H1 (cell line): ENCODE measurements around a stretch of chr20.

DNA sequence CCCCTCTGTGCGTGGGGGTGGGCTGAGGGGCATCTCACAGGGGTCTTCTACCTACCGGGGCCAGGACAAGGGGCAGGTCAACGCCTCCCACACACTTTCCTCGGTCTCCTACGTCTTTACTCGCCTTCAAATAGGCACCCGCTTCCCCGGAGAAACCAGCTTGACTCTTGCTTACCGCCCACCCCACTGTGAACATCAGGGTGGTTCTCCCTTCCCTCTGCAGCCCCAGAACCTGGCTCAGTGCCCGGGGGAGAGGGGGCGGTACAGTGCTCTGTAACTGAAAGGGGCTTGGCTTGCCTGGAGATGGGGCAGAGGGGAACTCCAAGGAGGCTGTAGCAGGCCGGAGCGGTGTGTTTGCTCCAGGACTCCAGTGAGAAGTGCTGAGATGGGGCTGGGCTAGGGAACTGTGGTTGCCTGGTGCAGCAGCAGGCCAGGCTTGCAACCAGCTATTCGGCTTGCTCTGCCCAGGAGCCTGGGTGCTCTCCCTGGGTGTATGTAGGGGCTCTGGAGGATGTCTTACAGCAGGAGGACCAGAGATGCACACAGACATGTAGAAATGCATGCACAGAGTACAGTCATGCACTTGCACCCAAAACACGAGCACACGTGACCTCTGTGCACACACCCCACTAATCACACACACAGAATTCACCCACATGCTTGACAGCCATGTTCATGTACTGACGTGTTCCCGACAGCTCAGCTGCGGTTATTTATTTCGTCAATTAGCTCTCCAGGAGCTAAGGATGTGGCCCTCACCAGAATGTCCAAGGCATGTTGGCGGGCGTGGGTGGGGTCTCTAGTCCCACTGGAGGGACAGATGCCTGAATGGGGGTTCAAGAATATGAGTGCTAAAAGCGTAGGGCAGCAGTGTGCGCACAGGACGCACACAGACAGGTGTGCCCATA is 611 bp upstream of the SAMD10 start:
- RRBS: 11% methylated on average over 10 of the region's 25 CpGs
CAGE:
- cytosol, long polyA plus RNA: no peak
- long polyA plus RNA: no peak
- nucleus, long polyA plus RNA: start-site peak on the minus strand centred at position 236 of the sequence, 79 bp wide, 32 reads

DNA sequence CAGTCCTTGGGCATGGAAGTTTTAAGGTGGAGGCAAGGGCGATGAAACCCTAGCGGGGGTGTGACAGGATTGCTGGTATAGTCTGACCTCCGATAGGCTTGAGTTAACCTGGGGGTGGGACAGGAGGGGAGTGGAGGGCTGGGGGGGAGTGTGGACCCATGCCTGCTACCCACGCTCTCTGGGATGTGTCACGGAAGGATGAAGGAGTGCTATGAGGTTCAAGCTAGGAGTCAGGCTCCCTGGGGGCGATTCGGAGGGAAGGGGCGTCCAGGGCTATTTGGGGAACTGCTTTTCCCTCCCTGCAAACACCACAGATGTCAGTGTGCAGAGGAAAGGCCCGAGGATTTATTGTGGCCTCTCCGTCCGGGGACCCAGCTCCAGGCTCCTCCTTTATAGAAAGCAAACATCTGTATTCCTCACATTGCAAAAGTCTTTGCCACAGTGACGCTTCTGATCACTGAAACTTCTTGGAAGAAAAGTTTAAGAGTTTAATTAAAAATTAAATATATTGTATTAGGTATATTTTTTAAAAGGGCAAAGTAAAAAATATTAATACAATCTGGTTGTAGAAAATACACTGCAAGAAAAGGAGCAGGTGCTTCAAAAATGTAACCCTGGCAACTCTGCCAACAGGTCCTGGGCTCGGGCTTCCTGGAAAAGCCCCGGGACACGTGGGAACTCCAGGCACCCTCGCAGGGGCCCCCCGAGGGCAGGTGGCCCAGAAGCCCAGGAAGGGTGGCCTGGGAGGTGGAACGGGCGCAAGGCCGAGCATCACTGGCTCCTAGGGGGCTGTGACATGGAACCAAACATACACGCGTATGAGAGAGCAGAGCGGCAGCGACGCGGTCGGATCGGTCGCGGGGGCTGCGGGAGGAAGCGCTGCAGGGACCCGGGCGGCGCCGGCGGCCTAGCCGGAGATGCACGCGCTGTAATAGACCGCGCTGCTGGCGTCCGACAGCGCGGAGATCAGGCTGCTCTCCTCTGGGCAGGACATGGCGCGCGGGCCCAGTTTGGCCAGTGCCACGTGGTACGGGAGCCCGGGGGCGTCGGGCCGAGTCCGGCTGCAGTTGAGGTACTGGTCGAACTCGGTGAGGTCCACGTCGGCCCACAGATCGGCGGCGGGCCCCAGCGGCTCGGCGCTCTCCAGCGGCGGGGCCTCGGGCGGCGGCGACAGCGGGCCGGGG is 1.8 kb downstream of the SOX18 start:
- RRBS: no CpG with 5 or more reads among the region's 74 CpGs
CAGE:
- cytosol, long polyA plus RNA: no peak
- long polyA plus RNA: no peak
- nucleus, long polyA plus RNA: no peak

- RRBS: no CpG with 5 or more reads among the region's 9 CpGs
CAGE:
- cytosol, long polyA plus RNA: no peak
- long polyA plus RNA: no peak
- nucleus, long polyA plus RNA: no peak
These were observed 6.8 kb downstream of the TCEA2 start for GRCh38 chr20:64069750-64070176.

GRCh38 chr20:64071221-64071838 is 8.0 kb downstream of the RGS19 start:
- RRBS: no CpG with 5 or more reads among the region's 24 CpGs
CAGE:
- cytosol, long polyA plus RNA: no peak
- long polyA plus RNA: no peak
- nucleus, long polyA plus RNA: no peak

DNA sequence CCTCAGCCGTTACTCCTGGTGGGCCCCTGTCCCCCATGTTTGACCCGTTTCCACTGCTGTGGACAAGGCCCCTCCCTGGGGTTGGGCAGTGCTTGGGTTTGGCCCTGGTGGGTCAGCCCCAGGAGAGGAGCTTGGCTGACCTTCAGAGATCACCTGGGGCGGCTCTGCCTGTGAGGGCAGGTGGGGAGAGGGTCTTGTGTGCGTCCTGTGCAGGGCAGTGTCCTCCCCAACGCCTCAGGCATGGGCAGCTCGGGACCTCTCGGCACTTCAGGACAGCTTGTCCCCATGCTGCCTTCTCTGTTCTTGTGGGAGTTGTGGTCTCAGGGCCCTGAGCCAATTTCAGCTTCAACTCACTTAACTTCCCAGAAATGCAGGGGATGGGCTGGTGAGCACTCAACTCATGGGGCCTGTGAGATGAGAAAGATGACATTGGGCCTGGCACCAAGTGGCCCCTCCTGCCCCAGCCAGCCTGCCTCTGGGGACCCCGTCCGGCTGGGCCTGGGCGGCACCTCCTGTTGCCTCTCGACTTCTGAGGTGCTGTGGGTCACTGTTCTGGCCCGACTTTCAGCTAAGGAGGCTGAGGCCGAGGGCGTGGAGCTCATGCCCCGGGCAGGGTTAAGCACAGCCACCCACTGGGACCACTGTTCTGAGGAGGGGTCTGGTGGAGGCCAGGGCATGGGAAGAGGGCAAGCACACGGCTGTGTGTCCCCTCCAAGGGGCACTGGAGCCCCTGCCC is 6.8 kb downstream of the RGS19 start:
- RRBS: no CpG with 5 or more reads among the region's 16 CpGs
CAGE:
- cytosol, long polyA plus RNA: no peak
- long polyA plus RNA: no peak
- nucleus, long polyA plus RNA: no peak

DNA sequence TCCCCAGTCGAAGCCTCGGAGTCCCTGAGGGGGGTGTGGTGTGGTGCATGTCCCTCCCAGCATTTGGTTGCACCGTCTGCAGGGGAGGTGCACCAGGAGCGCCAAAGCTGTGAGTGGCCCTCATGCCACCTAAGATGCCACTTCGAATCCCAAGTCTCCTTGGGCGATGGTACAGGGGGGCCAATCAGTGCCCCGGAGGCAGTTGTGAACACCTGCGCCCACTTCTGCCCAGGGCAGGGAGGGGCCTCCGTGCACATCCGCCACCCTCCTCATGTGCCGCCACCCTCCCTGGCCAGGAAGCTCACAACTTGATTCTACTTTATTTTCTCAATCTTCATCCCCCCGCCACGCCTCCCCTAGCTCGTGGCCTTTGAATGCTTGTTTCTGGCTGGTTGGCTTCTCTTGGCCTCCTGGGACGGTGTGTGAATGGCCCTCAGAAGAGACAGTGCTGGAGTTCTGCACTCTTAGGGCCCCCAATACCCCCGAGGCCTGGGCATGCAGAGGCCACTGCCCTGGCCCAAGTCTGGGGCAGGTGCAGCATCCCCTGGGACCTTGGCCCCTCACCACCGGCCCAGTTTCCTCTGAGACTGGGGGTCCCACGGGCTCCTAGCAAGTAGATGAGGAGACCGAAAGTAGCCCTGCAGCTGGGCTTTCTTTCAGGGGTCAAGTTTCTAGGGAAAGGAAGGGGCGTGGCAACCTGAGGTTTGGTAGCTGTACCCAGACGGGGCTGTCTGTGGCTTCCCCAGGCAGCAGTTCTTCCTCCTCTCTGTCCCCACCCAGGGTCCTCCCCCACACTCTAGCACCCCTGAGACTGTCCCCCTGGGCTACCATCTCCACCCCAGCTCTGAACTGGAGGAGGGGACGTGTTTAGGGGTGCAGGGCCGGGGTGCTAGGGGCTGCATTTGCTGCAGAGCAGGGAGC is 1.4 kb downstream of the RGS19 start:
- RRBS: 67% methylated on average over 1 of the region's 23 CpGs
CAGE:
- cytosol, long polyA plus RNA: no peak
- long polyA plus RNA: no peak
- nucleus, long polyA plus RNA: no peak

DNA sequence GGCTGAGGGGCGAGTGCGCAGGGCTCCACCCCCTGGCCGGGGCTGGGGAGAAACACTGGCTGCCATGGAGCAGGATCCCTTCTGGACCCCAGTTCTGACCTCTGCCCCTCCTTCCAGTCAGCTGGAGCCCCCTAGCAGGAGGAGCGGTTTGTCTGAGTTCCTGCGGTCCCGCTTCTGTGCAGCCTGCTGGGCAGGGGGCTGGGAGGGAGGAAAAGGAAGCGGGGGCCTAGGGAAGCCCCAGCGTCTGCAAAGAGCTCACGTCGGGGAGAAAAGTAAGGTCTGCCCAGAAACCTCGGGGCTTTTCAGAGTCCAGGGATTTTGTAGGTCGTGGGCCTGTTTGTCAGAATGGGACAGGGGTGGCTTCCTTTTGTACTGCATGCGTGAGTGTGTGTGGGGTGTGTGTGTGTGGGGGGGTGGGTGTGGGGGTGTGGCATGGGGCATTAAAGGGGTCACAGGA is 1.8 kb downstream of the LKAAEAR1 start:
- RRBS: no CpG with 5 or more reads among the region's 13 CpGs
CAGE:
- cytosol, long polyA plus RNA: no peak
- long polyA plus RNA: no peak
- nucleus, long polyA plus RNA: no peak

GRCh38 chr20:64223507-64223908 is 32.0 kb upstream of the PCMTD2 start:
- RRBS: no CpG with 5 or more reads among the region's 13 CpGs
CAGE:
- cytosol, long polyA plus RNA: no peak
- long polyA plus RNA: no peak
- nucleus, long polyA plus RNA: no peak

GRCh38 chr20:64238132-64238864 is 17.2 kb upstream of the PCMTD2 start:
- RRBS: no CpG with 5 or more reads among the region's 11 CpGs
CAGE:
- cytosol, long polyA plus RNA: no peak
- long polyA plus RNA: no peak
- nucleus, long polyA plus RNA: no peak

DNA sequence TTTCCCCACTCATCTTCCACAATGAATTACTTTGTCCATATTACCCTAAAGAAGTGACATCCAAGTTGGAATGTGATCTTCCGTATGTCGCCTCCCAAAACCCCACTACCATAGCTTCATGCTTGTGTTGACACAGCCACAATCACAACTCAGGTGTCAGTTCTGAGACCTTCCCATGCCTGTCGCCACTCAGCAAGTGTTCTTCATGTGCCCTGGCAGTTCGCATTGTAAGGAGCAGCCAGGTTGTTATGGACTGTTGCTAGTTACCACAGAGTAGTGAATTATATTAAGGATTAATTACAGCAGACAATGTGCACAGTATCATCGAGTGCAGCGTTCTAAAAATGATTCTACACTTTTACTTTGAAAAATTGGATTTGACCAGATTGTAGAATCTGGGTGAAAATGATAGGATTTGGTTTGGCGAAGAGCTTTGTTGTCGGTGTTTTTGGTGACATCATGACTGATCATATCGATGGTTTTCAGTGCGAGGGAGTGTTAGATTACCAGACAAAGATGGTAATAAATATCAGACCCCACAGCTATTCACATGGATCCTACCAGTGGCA is 1.7 kb downstream of the PCMTD2 start:
- RRBS: no CpG with 5 or more reads among the region's 10 CpGs
CAGE:
- cytosol, long polyA plus RNA: no peak
- long polyA plus RNA: no peak
- nucleus, long polyA plus RNA: no peak

GRCh38 chr20:64273591-64273905 is 18.0 kb downstream of the PCMTD2 start:
- RRBS: no CpG with 5 or more reads among the region's 4 CpGs
CAGE:
- cytosol, long polyA plus RNA: no peak
- long polyA plus RNA: no peak
- nucleus, long polyA plus RNA: start-site peak on the plus strand at chr20:64273606-64273714, 14 reads

DNA sequence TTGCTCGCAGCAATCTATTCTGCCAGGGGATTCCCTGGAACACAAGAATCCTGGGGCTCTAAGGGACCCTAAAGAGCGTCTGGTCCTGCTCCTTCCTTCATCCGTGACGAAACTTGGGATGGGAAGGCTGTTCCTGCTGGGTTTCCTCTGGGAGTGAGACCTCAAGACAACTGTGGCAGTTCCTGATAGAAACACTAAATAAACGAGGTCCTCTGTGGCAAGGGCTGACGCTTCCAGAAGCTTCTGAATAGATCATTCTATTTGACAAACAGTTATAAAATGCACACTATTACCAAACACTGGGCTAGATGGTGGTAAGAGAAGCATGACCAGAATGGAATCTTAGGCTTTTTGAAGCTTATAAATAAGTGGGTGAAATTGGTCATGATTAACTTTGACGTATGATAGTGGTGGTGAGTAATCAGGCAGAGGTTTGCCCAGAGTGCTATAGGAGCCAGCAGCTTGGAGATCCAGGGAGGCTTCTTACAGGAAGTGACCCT is 73.1 kb downstream of the PCMTD2 start:
- RRBS: no CpG with 5 or more reads among the region's 7 CpGs
CAGE:
- cytosol, long polyA plus RNA: no peak
- long polyA plus RNA: no peak
- nucleus, long polyA plus RNA: no peak